HEK293 (cell line): Measurements from ENCODE around the genes CCDC69, SAP30L and HAND1.

GRCh38 chr5:151141484-151141982 lies 16.0 kb downstream of the ANXA6 start:
- PRO-cap, result no peak
- RRBS, 2 experiments, result no CpG with 5 or more reads among the region's 16 CpGs

DNA sequence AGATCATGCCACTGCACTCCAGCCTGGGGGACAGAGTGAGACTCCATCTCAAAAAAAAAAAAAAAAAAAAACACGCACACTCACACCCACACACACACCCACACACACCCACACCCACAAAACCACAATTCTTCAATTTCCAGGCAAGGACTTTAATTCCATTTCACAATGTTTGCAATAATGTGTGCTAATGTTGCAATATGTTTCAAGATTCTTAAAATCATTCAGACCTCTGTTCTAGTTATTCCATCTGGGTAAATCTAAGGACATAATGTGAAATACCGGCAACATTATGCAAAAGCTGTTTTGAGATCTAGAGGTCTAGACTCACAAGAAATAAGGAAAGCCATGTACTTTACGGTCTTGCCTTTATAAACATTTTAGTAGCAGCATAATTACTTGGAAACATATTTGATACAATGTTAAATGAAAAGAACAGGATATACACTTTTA lies 28.2 kb downstream of the CCDC69 start:
- PRO-cap, result no peak
- RRBS, 2 experiments, result no CpG with 5 or more reads among the region's 3 CpGs

GRCh38 chr5:151223588-151224385 lies at the start of gene CCDC69:
Gene CCDC69 (minus strand): TSS chr5:151224092.
- PRO-cap, result unidirectional peak, minus-strand start at chr5:151224086; unidirectional peak, minus-strand start at chr5:151224145
- RRBS, 2 experiments, result 1 to 2% methylated on average over 22 of the region's 56 CpGs

GRCh38 chr5:151230014-151230434 lies 6.1 kb upstream of the CCDC69 start:
- PRO-cap, result no peak
- RRBS, 2 experiments, result no CpG with 5 or more reads among the region's 4 CpGs

DNA sequence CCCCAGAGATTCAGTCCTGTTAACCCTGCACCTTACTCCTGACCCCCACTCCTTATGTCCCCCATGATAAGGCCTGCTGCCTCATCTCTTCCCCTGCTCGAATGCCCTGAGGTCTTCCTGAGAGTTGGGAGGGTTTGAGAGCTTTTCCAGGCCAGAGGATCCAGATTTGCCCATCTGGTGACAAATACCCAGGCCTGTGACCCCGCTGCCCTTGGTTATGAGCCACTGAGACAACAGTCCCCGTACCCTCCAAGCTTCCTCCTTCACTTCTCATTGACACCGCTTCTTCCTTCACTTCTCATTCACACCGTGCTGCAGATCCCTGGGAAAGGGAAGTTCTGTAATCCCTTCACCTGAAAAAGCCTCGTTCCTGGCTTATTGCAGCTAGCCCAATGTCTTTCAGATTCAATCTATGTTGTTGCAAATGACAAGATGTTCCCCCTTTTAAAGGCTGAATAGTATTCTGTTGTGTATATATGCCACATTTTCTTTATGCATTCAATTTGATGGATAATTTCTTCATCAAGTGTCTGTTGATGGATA lies 676 bp downstream of the GM2A start:
- PRO-cap, result no peak
- RRBS, 2 experiments, result no CpG with 5 or more reads among the region's 6 CpGs

- PRO-cap, result no peak
- RRBS, 2 experiments, result no CpG with 5 or more reads among the region's 2 CpGs
Measured at GRCh38 chr5:151366402-151366787, 19.0 kb upstream of the SLC36A2 start.

DNA sequence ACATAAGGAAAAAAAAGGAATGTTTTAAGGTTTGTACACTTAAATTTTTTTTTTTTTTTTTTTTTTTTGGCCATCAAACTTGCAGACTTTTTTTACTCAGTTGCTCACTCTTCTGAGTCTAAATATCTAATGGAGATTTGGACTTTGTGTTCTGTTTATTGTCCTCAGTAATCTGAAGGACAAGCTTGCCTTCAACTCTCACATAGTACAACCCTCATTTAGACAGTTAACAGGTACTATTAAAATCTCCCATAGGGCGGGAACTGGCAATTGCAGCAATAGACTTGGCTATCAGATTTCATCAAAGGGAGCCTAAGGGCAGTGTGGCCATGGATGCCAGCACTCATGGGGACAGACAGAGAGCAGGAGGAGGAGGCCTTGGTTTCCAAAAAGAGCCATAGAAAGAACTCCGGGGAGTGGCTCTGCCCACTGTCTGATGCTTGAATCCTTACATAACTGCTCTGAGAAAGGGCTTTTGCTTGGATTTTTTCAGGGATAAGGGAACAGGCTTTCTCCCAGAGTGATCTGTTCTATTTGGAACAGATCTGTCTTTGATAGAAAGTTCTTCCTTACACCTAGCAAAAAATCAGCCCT lies 6.7 kb downstream of the SLC36A1 start:
- PRO-cap, result no peak
- RRBS, 2 experiments, result no CpG with 5 or more reads among the region's 2 CpGs

DNA sequence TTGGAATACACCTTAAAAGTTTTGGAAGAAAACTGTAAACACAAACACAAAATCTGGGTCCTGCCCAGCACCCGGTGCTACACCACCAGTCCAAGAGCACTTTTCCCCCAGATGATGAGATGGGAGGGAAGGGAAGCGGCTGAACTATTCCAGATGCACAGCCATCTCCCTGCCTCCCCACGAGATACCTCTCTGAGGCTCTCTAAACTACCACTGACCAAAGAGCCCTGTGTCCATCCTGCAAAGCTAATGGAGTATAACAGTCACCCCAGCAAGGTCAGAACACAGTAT lies 8.0 kb downstream of the SPARC start:
- PRO-cap, result no peak
- RRBS, 2 experiments, result no CpG with 5 or more reads among the region's 3 CpGs

DNA sequence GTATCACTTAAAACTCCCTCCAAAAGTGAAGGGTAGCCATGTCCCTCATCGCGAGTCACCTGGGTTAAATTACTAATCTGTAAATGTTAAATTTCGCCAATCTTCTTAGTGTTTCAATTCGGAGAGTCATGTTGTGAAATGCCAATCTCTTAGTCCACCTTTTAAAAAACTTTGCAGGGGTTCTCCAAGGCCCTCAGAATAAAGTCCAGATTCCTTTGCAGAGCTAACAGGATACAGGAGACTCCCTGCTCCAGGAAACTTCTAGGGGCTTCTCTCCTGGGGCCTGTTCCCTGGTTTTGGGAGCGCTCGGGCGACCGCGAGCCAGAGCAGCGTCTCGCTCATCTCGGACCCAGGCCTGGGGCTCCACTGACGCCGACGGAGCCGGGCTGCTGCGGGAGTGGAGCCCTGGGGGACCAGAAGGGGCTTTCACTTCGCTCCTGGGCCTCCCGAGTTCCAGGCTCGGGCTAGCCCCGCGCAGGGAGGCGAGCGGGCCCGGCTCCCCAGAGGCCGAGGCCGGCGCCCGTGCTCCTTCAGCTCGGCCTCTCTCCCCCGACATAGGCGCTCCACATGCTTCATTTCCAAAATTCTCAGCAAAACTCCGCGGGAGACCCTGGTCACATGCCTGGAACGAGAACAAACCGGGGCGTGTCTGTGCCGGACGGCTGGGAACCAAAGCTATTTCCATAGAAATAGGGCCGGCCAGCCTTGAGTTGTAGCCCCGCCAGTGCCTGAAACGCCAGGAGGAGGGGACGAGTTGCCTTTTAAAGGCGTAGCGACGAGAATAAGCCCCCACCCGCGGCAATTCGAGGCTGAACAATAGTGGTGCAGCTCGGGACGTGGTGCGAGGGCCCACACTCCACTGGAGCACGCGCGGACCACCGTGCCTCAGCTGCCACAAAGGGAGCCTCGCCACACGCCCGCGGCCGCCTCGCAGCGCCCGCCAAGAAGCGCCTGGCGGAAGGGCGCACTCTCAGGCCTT lies 1.3 kb upstream of the G3BP1 start:
- PRO-cap, result bidirectional peak, plus-strand start at position 369 of the sequence, minus-strand start at position 368 of the sequence; bidirectional peak, plus-strand start at position 708 of the sequence, minus-strand start at position 556 of the sequence
- RRBS, 2 experiments, result 0% methylated on average over 2 of the region's 67 CpGs; no CpG with 5 or more reads in 1 of the 2 experiments

- PRO-cap, result no peak
- RRBS, 2 experiments, result no CpG with 5 or more reads among the region's 13 CpGs
Measured at GRCh38 chr5:153802182-153803069, 236.3 kb downstream of the FAM114A2 start.

- PRO-cap, result no peak
- RRBS, 2 experiments, result no CpG with 5 or more reads among the region's 4 CpGs
Measured at GRCh38 chr5:153960564-153960933, 78.2 kb downstream of the FAM114A2 start.

DNA sequence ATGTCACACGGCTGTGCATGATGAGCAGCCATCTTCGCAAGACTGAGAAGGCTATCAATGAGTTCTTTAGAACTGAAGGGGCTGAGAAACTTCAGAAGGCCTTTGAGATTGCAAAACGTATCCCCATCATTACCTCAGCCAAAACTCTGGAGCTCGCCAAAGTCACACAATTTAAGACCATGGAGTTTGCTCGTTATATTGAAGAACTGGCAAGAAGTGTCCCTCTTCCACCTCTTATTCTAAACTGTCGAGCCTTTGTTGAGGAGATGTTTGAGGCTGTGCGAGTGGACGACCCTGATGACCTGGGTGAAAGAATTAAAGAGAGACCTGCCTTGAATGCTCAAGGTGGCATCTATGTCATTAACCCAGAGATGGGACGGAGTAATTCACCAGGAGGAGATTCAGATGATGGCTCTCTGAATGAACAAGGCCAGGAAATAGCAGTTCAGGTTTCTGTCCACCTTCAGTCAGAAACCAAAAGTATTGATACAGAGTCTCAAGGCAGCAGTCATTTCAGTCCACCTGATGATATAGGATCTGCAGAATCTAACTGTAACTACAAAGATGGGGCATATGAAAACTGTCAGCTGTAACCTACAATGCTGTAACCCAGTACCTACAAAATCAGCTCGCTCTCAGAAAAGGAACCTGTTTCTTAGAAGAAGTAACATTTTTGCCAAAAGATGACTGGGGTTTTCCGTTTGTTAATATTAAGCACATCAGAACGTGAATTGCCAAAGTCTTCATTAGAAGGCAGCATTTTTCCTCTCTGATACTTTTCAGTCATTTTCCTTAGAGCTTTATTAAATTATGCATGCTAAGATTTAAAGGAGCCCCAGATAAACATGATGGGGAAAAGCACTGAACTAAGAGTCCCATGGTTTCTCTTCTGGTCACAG lies 14.6 kb downstream of the MFAP3 start:
- PRO-cap, result no peak
- RRBS, 2 experiments, result no CpG with 5 or more reads among the region's 12 CpGs

DNA sequence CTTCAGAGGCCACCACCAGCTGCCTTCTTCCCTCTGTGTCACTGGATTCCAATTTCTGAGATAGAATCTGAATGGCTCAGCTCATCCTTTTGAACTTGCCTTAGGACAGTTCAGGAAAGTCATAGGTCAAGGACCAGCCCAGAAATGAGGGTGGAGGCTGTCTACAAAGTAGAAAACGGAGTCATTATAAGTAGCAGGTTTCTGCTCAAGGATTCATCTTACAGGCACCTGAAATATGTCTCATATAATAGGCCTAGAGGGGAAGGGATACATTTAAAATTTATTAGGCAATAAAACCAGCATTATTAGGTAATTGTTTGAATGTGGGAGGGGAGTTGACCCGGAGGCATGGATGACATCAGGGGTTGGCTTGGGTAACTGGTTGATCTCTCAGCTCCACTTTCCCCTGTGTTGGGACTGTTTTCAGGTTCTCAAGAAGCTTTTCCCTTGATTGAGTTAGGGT lies 11.9 kb upstream of the GALNT10 start:
- PRO-cap, result no peak
- RRBS, 2 experiments, result no CpG with 5 or more reads among the region's 2 CpGs

DNA sequence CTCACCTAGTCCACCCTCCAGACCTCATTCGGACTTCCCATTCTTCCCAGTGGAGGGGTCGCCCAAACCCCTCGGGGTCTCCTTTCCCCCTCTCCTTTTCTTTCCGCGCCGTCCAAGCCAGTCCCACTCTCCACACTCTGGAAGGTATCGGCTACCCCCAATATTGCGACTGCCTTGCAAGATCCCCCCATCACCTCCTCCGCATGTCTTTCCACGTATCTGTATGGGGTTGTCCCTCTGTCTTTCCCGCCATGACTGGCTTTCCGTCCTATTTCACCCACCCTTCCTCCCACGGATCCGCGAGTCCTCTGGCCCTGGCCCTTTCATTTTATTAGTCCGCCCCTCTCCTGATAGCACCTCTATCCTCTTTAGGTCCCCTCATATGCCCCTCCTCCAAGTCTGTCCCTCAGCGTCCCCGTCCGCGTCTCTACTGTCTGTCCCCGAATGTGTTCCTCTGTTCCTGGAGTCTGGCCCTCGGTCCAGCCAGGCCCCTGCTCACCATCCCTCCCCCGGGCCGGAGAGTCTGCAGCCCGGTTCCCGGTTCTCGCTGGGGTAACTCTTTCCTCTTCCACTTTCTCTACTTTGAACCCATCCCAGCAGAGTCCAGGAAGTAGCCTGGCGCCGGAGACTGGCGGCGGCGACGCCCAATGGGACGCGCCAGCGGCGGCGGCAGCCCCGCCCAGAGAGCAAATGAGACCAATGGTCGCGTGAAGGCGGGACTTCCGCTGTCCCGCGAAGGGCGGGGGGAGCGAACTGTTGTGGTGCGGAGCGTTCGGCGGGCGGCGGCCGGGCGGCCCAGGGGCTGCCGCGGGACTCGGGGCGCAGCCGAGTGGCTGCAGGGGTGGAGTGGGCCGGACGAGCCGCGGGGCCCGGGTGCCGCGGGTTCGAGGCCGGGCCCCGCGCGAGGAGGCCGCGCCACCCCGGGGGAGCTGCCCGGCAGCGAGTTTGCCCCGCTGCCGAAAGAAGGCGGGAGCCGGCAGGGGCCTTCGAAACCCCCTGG lies at the start of gene SAP30L:
Gene SAP30L (plus strand): TSS at position 759 of the 1,000 bp plus-strand sequence.
- PRO-cap, result unidirectional peak, minus-strand start at position 257 of the sequence; bidirectional peak, plus-strand start at position 759 of the sequence, minus-strand start at position 584 of the sequence
- RRBS, 2 experiments, result 2% methylated on average over 19 to 25 of the region's 82 CpGs

DNA sequence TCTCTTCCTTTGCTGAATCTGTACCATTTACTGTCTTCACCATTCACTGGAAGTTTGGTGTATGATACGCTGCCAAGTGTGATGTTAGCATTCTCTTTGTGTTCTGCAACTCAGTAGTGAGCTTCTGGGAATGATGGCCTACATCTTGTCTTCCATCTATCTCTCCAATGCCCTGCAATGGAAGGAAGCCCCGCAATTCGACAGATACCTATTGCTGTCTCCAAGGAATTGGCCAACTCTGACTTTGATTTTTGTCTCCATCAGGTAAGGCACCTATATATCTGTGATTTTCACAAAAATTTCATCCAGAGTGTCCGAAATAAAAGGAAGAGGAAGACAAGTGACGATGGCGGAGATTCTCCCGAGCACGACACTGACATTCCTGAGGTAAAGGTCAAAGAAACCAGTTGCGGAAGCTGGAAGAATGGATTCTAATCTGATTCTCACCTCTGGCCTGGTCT lies 5.1 kb downstream of the SAP30L start:
- PRO-cap, result no peak
- RRBS, 2 experiments, result no CpG with 5 or more reads among the region's 9 CpGs

- PRO-cap, result bidirectional peak, plus-strand start at chr5:154478370, minus-strand start at chr5:154478227
- RRBS, 2 experiments, result 19 to 95% methylated on average over 6 to 7 of the region's 66 CpGs
Measured at GRCh38 chr5:154478010-154479094, at the start of gene HAND1. Gene HAND1 (minus strand): TSS chr5:154478227.

- PRO-cap, result bidirectional peak, plus-strand start at chr5:154482814, minus-strand start at chr5:154482672; bidirectional peak, plus-strand start at chr5:154483338, minus-strand start at chr5:154483184
- RRBS, 2 experiments, result 2 to 69% methylated on average over 12 to 14 of the region's 54 CpGs
Measured at GRCh38 chr5:154482444-154483577, 4.8 kb upstream of the HAND1 start.

DNA sequence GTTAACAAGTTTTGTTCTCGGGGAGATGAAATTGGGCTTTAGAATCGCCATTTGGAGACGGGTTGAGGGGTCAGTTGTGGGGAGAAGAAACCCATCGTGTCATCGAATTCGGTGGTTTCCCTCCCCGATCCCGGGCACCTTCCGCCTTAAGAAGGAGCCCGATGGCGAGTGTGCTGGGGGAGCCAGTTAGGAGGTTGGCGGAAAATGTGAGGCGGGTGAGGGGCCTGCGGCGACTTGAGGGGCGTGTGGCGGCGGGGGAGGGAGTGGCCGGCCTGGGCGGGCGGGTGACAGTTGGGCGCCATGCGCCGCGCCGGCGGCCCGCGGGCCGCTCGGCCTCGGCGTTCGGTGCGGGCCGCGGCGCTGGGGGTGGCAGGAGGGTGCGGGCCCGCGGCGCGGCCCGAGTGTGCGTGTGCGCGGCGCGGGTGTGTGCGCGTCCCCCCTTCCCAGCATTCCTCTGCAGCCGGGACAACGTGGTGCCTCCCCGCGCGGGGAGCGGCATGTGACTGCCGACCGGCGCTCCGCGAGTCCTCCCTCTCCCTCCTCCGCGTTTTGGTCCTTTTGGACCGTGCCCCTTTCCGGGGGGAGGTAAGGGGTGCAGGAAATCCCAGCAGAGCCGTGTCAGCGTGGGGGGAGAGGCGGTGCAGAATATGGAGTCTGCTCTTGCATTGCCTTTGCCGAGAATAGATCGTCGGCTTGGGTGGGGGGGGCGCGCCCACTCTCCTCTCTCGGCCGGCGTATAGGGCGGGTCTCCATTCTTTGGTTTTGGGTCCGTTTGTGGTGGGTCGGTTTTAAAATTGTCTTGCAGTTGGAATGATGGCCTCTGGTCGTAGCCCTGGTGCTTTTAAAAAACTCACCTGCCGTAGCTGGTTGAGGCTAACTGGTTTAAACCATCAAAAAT lies 1.8 kb downstream of the LARP1 start:
- PRO-cap, result bidirectional peak, plus-strand start at position 290 of the sequence, minus-strand start at position 170 of the sequence; bidirectional peak, plus-strand start at position 449 of the sequence, minus-strand start at position 403 of the sequence; bidirectional peak, plus-strand start at position 752 of the sequence, minus-strand start at position 649 of the sequence; bidirectional peak, plus-strand start outside the sequence, minus-strand start at position 843 of the sequence
- RRBS, 2 experiments, result 1 to 2% methylated on average over 23 of the region's 82 CpGs

DNA sequence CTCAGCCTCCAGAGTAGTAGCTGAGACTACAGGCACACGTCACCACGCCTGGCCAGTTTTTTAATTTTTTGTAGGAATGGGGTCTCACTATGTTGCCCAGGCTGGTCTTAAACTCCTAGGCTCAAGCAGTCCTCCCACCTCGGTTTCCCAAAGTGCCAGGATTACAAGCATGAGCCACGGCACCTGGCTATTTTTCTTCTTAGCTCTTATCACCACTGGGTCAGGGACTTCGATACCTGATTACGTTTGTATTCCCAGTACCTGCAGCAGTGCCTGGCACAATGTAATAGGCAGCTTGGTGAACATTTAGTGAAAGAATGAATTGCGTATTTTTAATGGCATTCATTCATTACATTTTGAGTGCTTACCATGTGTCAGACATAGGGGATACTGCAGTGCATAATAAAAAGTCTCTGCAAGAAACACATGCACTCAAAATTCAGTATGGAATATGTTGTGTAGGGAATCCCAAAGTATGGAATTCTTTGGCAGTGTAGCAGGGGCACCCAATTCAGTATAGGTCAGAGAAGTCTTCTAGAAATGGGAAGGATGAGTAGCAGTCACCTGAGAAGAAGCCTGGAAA lies 10.4 kb downstream of the LARP1 start:
- PRO-cap, result no peak
- RRBS, 2 experiments, result no CpG with 5 or more reads among the region's 7 CpGs

DNA sequence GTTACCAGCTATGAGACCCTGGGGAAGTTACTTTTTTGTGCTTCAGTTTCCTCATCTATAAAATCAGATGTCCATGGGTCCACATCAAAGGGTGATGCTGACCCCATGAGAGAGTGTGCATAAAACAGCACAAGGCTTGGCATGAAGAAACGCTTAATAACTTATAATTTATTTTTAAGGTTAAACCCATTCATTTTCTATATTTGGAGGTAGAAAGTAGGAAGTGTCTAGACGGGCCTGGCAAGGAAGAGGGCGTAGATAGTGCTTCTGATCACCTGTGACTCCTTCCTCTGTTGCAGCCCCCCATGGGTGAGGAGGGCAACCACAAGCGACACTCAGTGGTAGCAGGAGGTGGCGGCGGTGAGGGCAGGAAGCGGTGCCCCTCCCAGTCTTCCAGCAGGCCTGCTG lies 36.8 kb downstream of the FAXDC2 start:
- PRO-cap, result no peak
- RRBS, 2 experiments, result no CpG with 5 or more reads among the region's 7 CpGs